Occipital lobe (tissue), 2 donors: ENCODE results near the genes KAT6B, DUSP13 and VDAC2.

DNA sequence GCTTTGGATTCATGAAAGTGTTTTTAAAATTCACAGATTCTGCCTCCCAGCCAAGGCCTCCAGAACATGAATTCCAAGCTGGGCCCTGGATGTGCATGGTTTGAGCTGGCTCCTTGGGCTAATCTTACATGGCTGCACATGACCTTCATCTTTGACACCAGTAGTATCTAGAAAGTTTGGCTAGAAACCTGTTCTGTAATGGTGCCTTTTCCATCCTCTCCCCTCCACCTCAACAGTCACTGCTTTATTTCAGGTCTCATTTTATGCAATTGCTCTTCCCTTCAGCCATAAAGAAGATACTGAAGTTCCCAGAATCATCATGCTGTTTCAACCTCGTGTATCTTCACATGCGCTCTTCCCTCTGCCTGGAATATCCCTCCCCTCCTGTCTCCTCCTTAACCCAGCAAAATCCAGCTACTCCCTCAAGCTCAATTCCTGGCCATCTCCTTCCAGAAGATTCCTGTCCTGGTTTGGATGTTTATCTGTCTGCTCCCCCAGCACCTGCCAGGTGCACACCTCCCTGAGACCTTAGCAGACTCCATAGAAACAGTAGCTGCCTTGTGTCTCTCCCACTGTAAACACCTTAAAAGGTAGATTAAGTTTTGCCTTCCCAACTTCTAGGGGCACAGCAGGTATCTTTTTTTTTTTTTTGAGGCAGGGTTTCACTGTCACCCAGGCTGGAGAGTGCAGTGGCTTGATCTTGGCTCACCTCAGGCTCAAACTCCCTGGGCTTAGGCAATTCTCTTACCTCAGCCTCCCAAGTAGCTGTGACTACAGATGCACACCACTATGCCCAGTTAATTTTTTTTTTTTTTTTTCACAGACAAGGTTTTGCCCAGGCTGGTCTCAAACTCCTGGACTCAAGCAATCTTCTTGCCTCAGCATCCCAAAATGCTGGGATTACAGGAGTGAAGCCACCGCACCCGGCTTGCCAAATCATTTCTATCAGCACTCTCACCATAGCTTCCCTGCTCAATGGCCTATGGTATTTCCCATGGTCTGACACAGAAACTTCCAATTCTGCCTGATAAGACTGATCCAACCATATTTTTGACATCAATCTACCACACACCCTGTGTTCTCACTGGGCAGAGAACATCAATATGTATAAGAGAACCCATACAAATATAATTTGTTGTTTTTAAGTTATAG lies 23.6 kb upstream of the NDST2 start:
- RAMPAGE, long total RNA: no peak

DNA sequence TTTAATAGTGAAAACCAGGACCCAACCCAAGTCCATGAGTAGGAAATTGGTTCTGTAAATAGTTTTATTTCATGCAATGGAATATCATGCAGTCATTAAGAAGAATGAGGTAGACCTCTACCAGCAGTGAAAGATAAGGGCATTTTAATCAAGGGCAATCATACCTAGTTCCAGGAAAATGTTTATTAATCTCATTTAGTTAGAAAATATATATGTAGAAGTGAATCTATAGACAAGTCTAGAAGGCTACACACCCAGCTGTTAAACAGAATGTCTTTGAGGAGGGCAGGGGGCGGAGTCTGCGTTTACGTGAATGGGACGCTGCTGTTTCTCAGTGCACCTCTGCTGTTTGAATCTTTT lies 687 bp upstream of the VCL start:
- RAMPAGE, long total RNA: no peak

GRCh38 chr10:74070887-74071126 lies 72.9 kb downstream of the VCL start:
- RAMPAGE, long total RNA: no peak

DNA sequence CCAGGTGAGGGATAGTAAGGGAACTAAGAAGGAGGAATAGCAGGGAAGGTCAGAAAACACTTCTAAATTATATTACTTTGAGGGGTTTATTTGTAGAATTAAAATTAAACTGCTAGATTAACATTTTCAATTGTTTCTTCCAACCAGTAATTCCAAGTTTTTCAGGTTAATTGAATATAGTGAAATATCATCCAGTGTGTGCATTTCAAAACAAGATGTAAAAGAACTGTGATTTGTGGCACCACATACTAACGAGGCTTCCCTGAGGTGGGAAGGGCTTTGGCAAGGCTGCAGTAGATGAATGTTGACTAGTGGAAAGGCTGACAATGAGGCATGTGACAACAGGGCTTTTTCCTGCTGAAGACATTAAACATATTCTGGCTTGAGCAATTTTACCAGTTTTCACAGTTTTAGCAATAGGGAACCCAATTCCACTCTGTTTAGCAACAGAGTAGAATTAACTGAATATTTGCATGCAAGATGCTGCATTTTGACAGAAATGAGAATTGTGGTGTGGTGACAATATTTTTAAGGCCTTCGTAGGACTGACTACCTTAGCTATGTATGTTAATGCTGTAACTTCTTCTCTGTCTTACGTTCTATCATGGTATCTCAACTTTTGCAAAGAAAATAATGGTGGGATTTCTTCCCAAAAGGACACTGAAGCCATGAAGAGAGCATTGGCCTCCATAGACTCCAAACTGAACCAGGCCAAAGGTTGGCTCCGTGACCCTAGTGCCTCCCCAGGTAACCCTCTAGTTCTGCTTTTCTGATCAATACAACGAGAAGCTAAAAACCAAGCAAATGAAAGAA lies 68.6 kb downstream of the AP3M1 start:
- RAMPAGE, long total RNA: no peak

DNA sequence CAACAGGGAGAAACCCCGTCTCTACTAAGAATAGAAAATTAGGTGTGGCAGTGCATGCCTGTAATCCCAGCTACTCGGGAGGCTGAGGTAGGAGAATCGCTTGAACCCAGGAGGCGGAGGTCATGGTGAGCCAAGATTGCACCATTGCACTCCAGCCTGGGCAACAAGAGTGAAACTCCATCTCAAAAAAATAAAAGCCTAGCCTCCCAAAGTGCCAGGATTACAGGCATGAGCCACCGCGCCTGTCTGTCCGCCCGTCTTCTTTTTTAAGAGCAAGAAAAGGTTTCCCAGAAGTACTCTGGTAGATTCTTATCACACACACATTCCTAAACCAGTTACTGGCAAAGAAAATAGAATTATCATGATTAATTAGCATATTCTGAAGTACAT lies 86.9 kb downstream of the ADK start:
- RAMPAGE, long total RNA: no peak

- RAMPAGE, long total RNA: no peak
Observed at GRCh38 chr10:74348700-74349167, 197.7 kb downstream of the ADK start.

DNA sequence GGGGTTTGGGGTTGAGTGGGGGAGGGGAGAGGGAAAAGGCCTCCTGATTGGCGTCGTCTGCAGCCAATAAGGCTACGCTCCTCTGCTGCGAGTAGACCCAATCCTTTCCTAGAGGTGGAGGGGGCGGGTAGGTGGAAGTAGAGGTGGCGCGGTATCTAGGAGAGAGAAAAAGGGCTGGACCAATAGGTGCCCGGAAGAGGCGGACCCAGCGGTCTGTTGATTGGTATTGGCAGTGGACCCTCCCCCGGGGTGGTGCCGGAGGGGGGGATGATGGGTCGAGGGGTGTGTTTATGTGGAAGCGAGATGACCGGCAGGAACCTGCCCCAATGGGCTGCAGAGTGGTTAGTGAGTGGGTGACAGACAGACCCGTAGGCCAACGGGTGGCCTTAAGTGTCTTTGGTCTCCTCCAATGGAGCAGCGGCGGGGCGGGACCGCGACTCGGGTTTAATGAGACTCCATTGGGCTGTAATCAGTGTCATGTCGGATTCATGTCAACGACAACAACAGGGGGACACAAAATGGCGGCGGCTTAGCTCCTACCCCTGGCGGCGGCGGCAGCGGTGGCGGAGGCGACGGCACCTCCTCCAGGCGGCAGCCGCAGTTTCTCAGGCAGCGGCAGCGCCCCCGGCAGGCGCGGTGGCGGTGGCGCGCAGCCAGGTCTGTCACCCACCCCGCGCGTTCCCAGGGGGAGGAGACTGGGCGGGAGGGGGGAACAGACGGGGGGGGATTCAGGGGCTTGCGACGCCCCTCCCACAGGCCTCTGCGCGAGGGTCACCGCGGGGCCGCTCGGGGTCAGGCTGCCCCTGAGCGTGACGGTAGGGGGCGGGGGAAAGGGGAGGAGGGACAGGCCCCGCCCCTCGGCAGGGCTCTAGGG lies at the start of gene KAT6B:
Gene KAT6B, plus strand, starts transcription at position 472 of the 874 bp plus-strand sequence.
- RAMPAGE, long total RNA: no peak

- RAMPAGE, long total RNA: no peak
Observed at GRCh38 chr10:74988674-74989731, 84.4 kb downstream of the DUSP29 start.

- RAMPAGE, long total RNA: no peak
Observed at GRCh38 chr10:75030488-75031489, 42.7 kb downstream of the DUSP29 start.

DNA sequence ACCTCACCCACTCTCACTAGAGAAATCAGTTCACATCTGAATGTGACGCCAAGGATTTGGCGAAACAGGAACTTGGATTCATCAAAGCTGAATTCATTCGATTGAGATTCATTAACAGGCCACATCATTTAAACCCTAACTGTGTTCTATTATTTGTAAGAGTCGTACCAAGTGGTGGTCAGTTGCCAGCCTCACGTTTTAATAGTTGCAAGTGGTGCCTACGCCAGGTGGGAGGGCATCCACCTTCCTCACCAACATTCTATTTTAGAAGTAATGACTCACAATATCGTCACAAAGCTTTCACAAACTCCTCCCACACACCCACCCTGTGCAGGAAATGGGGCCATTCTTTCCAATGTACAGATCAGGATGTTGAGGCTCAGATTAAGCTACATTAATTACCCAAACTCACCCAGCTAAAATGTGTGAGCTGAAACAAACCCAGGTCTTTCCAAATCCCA lies 39.4 kb downstream of the DUSP29 start:
- RAMPAGE, long total RNA: no peak

DNA sequence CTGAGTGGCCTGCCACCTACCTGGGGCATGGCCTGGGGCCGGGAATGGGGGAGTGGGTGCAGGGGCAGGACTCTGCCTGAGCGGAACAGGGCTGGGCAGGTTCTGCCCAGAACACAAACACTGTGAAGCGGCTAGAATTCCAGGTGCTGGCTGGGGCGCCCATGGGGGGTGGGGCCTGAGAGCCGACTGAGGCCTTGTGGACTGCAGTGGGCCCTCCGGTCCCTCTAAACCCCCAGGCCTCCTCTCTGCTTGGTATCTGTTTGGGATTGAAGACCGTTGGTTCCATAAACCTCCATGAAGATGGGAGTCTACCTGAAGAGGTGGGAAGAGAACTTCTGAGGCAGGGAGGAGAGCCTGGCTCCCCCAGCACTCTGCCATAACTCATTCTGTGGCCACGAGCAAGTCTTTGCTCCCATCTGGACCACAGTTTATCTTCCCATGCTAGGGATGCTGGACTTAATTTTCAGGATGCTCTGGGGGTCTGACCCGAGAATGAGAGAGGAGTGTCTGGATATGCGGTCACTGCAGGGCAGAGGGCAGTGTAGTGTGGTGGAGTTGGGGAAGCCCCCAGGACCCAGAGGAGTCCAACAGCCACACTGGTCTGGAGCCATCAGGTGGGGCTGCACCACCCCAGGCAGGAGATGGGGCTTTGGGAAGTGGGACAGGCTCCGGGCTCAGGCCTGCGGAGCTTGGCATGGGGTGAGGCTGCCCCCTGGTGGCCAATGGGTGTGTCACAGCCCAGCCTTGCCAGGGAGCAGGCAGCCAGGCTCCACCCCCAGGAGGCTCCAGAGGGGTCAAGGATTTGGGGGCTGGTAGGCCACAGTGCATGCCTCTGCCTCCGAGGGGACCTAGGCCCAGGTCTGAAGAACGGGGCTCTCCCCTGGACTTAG lies at the start of gene DUSP13:
Gene DUSP13, minus strand, starts transcription at position 104 of the 890 bp plus-strand sequence.
- RAMPAGE, long total RNA: no peak

GRCh38 chr10:75202667-75203176 lies 7.9 kb upstream of the VDAC2 start:
- RAMPAGE, long total RNA: no peak

DNA sequence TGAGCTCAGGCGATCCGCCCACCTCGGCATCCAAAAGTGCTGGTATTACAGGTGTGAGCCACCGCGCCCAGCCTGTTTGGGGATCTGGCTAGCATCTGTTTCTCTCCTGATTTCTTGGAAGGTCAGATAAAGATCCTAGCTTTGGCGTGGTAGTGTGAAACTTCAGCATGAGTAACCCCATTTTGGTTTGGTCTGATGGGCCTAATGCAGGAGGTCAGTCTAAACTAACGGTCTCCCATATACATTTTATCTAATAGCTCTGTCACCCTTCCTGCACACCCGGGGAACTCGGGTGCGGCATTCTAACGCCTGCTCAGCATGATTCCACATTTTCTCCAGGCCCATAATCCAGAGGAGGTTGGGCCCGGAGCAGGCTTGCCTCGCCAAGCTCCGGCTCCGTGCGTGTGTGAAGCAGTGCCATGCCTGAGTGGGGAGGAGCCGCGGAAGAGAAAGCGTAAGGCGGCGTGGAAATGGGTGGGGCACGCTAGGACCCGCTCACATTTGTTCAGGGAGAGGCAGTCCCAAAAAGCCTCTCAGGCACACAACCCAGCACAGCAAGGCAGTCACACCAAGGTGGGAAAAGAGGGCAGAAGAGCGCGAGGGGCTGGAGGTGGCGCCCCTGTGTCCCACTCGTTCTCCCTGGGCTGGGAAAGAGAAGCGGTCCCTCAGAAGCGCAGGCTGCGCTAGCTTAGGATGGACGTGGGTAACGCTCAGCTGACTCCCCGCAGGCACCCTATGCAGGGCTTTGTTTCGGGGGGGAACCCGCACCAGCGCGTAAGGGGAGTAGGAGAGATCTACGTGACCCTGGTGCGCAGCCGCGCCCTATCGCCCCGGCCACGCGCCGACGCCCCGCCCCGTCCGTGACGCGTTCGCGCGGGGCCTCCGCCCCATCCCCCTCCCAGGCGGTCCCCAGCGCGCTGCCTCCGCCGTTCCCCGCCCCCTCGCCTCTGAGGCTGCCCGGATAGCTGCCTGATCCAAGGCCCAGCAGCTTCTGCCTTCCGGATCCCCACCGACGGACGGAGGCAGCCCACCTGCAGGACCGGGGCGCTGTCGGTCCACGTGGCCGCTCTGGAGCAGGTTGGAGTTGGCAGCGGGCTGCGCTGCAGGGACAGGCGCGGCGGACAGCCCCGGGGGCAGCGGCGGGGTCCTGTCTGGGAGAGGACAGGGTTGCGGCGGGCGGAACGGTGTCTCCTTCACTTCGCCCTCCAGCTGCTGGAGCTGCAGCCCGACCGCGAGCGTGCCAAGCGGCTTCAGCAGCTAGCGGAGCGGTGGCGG lies at the start of gene VDAC2:
Gene VDAC2, plus strand, starts transcription at position 1,157 of the 1,275 bp plus-strand sequence.
- RAMPAGE, long total RNA: start-site peak on the minus strand centred at position 829 of the sequence, 74 bp wide, 5 and 18 reads in 2 replicates; start-site peak on the plus strand centred at position 958 of the sequence, 87 bp wide, 209 and 57 reads in 2 replicates; start-site peak on the plus strand centred at position 1,184 of the sequence, 90 bp wide, 1,260 and 649 reads in 2 replicates

DNA sequence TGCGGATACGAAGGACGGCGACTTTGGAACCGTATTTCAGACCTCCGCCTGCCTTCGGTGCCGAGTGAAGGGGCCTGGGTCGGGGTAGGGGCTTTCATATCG lies 938 bp downstream of the ZNF503 start:
- RAMPAGE, long total RNA: no peak

GRCh38 chr10:75402514-75403284 lies 1.1 kb upstream of the ZNF503 start:
- RAMPAGE, long total RNA: no peak

- RAMPAGE, long total RNA: no peak
Observed at GRCh38 chr10:75512428-75513068, 81.1 kb downstream of the LRMDA start.

DNA sequence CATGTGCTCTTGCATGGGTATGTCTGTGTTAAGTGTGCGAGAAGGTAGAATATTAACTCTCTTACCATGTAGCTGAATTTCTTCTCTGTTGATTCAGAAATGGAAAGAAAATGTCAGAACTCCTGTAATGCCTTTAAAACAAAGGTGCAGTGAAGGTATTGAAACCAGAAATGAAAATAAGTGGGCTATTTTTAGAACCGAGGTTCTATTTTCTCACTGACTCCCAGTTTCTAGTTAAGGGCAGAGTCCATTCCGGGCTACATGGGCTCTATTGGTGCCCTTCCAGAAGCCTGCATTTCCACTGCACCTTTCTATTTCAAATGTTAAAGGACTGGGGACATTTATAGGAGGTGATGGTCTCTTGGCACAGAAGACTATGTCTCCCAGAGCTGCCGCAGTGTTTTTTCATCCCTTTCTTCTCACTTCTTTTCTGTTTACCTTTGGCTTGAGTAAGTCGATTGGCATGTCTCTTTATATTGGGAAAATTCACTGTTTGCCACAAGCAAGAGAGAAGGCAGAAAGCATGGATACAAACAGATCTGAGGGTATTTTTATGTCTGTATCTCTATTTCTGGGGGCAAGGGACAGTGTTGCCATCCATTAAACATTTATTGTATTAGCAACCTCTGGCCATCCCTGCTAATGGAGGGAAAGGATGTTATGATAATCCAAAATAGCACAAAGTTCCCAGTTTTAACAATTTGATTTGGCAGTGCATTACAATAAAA lies 175.0 kb downstream of the LRMDA start:
- RAMPAGE, long total RNA: no peak

GRCh38 chr10:75842979-75843717 lies 411.7 kb downstream of the LRMDA start:
- RAMPAGE, long total RNA: no peak

- RAMPAGE, long total RNA: no peak
Observed at GRCh38 chr10:76033099-76034303, 602.1 kb downstream of the LRMDA start.

- RAMPAGE, long total RNA: no peak
Observed at GRCh38 chr10:76050898-76051384, 619.5 kb downstream of the LRMDA start.